Stomach (tissue), 7 donors: Measurements from ENCODE around the genes UBE2G1 and TM4SF5.

DNA sequence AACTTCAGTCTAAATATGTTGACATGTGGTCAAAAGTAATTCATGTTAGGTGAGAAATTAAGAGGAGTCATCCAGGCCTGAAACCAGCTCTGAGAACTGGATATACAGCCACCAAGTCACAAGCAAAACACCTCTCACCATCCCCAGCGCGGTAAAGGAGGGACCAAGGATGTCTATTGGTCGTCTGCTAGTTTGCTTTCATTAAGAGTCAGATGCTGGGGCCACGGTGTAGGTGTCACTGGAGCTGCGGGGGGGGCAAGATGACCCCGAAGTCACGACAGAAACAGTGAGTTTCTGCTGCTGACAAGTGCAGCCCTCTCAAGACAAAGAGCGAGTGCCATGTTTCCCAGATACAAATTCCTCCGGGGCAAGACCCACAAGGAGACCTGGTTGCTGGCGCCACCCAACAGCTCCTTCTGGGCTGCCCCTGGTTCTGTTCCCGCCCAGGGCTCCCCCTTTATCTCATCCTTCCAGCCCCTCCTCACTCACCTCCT is 742 bp downstream of the NCBP3 start:
- PRO-cap: unidirectional peak, plus-strand start at position 204 of the sequence
- RAMPAGE, long total RNA, 5 experiments: no peak in any of the 5 experiments
- RRBS: no CpG with 5 or more reads among the region's 11 CpGs

- PRO-cap: no peak
- RAMPAGE, long total RNA, 5 experiments: start-site peak on the minus strand in 1 of 5 experiments, at chr17:3905337-3905494 at its widest, 5 reads per replicate
- RRBS: no CpG with 5 or more reads among the region's 16 CpGs
Measured at GRCh38 chr17:3905064-3905705, 11.1 kb downstream of the P2RX1 start.

- PRO-cap: no peak
- RAMPAGE, long total RNA, 5 experiments: no peak in any of the 5 experiments
- RRBS: 58% methylated on average over 8 of the region's 29 CpGs
Measured at GRCh38 chr17:3911032-3911884, 5.0 kb downstream of the P2RX1 start.

DNA sequence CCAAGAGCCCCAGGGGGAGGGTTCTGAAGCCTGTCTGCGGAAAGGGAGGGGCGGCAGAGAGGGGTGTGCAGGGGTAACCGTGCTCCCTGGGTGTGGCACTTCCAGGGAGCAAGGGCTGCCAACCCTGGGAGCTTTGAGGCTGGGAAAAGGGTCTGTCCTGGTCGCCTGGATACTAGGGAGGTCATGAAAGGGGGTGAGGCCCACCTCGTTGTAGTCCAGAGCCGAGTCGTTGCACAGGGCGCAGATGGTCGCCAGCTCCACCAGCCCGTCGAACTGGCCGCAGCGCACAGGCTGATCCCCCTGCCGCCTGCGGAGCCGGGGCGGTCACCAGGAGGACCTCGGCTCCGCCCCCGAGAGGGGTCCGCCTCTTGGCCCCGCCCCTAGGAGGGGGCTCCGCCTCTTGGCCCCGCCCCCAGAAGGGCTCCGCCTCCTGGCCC is 19.7 kb downstream of the ATP2A3 start:
- PRO-cap: no peak
- RAMPAGE, long total RNA, 5 experiments: no peak in any of the 5 experiments
- RRBS: 43% methylated on average over 5 of the region's 25 CpGs

DNA sequence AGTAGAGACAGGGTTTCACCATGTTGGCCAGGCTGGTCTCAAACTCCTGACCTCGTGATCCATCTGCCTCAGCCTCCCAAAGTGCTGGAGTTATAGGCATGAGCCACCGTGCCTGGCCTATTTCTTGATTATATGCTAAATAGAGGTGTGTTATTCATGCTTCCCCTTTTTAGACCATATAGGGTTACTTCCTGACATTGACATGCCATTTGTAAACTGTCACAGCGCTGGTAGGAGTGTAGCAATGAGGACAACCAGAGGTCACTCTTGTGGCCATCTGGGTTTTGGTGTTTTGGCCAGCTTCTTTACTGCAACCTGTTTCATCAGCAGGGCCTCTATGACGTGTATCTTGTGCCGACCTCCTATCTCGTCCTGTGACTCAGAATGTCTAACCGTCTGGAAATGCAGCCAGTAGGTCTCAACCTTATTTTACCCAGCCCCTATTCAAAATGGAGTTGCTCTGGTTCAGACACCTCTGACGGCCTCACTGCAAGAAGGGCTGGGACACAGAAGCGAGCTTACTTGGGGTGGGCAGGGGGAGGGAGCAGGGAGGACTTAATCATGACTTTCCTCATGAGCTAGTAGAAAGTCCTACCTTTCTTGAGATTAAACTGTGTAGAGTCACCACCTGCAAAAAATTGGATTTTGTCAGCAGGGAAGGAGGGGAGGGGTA is 38.1 kb upstream of the ATP2A3 start:
- PRO-cap: no peak
- RAMPAGE, long total RNA, 5 experiments: no peak in any of the 5 experiments
- RRBS: no CpG with 5 or more reads among the region's 9 CpGs

DNA sequence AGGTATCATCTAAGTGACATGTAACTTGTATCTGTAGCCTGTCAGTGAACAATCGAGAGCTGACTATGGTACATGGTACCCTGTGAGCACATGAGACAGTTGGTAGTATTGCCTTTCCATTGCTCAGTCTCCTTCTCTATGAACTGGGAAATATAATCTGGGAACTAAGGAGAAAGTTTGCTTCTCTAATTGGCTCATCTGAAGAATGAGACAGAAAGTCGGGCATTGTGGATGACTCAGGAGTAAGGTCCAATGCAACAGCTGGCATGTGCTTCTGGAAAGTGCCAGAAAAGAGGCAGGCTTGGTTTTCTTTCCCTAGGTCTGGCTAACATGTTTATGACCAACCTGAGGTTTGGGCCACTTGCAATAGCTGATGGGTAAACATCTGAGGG is 51.9 kb downstream of the ZZEF1 start:
- PRO-cap: no peak
- RAMPAGE, long total RNA, 5 experiments: no peak in any of the 5 experiments
- RRBS: no CpG with 5 or more reads among the region's 2 CpGs

- PRO-cap: no peak
- RAMPAGE, long total RNA, 5 experiments: no peak in any of the 5 experiments
- RRBS: no CpG with 5 or more reads among the region's 8 CpGs
Measured at GRCh38 chr17:4142107-4142446, 753 bp downstream of the ZZEF1 start.

DNA sequence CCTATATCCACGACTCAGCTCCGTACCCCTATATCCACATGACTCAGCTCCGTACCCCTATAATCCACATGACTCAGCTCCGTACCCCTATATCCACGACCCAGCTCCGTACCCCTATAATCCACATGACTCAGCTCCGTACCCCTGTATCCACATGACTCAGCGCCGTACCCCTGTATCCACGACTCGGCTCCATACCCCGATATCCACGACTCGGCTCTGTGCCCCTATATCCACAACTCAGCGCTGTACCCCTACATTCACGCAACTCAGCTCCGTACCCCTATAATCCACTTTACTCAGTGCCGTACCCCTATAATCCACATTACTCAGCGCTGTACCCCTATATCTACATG is 17.1 kb downstream of the CYB5D2 start:
- PRO-cap: no peak
- RAMPAGE, long total RNA, 5 experiments: no peak in any of the 5 experiments
- RRBS: no CpG with 5 or more reads among the region's 19 CpGs

- PRO-cap: no peak
- RAMPAGE, long total RNA, 5 experiments: no peak in any of the 5 experiments
- RRBS: 42% methylated on average over 2 of the region's 16 CpGs
Measured at GRCh38 chr17:4161085-4162293, 18.5 kb downstream of the CYB5D2 start.

- PRO-cap: unidirectional peak, plus-strand start at chr17:4220908
- RAMPAGE, long total RNA, 5 experiments: no peak in any of the 5 experiments
- RRBS: no CpG with 5 or more reads among the region's 11 CpGs
Measured at GRCh38 chr17:4220560-4221490, 43.0 kb downstream of the ANKFY1 start.

GRCh38 chr17:4366411-4366730 is at the start of gene UBE2G1:
Gene UBE2G1 (minus strand): TSS chr17:4366675.
- PRO-cap: bidirectional peak, plus-strand start at chr17:4366781, minus-strand start at chr17:4366636
- RAMPAGE, long total RNA, 5 experiments: start-site peak on the minus strand in 3 of 5 experiments, at chr17:4366327-4366684 at its widest, 9 to 21 reads per replicate
- RRBS: 2% methylated on average over 26 of the region's 47 CpGs

- PRO-cap: no peak
- RAMPAGE, long total RNA, 5 experiments: no peak in any of the 5 experiments
- RRBS: no CpG with 5 or more reads among the region's 15 CpGs
Measured at GRCh38 chr17:4444772-4445425, 11.2 kb downstream of the SPNS3 start.

DNA sequence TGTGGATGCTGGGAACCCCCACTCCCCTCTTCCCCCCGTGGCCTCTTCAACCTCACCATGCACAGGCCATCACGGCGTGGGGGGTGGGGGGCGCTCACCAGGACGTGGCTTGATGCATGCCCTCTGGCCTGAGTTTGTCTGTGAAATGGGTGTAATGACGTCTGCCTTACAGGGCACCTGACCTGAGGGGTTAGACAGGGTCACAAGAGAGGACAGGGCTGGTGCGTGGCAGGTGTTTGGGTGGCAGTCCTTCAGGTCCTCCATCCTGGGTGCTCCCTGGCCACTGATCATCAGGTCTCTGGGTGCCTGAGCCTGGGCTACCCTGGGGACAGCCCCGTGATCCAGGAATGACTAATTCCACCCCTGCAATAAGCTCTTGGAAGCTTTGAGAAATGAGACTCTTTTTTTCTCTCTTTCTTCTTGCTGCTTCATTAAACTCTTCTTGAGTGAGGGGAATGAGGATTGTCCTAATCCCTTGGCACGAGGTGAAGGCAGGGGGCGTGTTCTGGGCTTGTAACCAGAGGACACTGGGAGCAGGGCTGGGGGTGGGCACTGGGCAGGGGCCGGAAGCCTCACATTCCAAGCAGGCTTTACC is 21.5 kb upstream of the SPNS2 start:
- PRO-cap: unidirectional peak, minus-strand start at position 292 of the sequence
- RAMPAGE, long total RNA, 5 experiments: no peak in any of the 5 experiments
- RRBS: no CpG with 5 or more reads among the region's 11 CpGs

- PRO-cap: no peak
- RAMPAGE, long total RNA, 5 experiments: no peak in any of the 5 experiments
- RRBS: no CpG with 5 or more reads among the region's 11 CpGs
Measured at GRCh38 chr17:4587732-4588251, 3.5 kb downstream of the SMTNL2 start.

GRCh38 chr17:4598994-4599662 is 14.8 kb downstream of the SMTNL2 start:
- PRO-cap: no peak
- RAMPAGE, long total RNA, 5 experiments: no peak in any of the 5 experiments
- RRBS: 71% methylated on average over 1 of the region's 20 CpGs

GRCh38 chr17:4671773-4672126 is 30.3 kb upstream of the ALOX15 start:
- PRO-cap: no peak
- RAMPAGE, long total RNA, 5 experiments: start-site peak on the minus strand in 2 of 5 experiments, at chr17:4671828-4672004 at its widest, 13 to 21 reads per replicate
- RRBS: no CpG with 5 or more reads among the region's 6 CpGs

- PRO-cap: no peak
- RAMPAGE, long total RNA, 5 experiments: no peak in any of the 5 experiments
- RRBS: no CpG with 5 or more reads among the region's 9 CpGs
Measured at GRCh38 chr17:4730606-4730922, 664 bp upstream of the MED11 start.

GRCh38 chr17:4771556-4772268 is at the start of gene TM4SF5:
Gene TM4SF5 (plus strand): TSS chr17:4771886.
- PRO-cap: bidirectional peak, plus-strand start at chr17:4771855, minus-strand start at chr17:4771761
- RAMPAGE, long total RNA, 5 experiments: start-site peak on the plus strand in 2 of 5 experiments, at chr17:4771848-4771915 at its widest, 8 to 31 reads per replicate
- RRBS: no CpG with 5 or more reads among the region's 12 CpGs

- PRO-cap: no peak
- RAMPAGE, long total RNA, 5 experiments: no peak in any of the 5 experiments
- RRBS: 8% methylated on average over 1 of the region's 16 CpGs
Measured at GRCh38 chr17:4806510-4806781, 506 bp upstream of the PLD2 start.

GRCh38 chr17:4852019-4852758 is 19.0 kb downstream of the MINK1 start:
- PRO-cap: no peak
- RAMPAGE, long total RNA, 5 experiments: start-site peak on the plus strand in 2 of 5 experiments, at chr17:4852212-4852336 at its widest, 5 to 6 reads per replicate
- RRBS: no CpG with 5 or more reads among the region's 3 CpGs